Hepatocyte (in vitro differentiated cells and primary cell): ENCODE measurements around a stretch of chr14.

- RAMPAGE, long total RNA, result no peak
- RRBS, result no CpG with 5 or more reads among the region's 5 CpGs
Measured at GRCh38 chr14:105856461-105857647, 330.5 kb downstream of the TMEM121 start.

- RAMPAGE, long total RNA, result no peak
- RRBS, result no CpG with 5 or more reads among the region's 13 CpGs
Measured at GRCh38 chr14:105917768-105918551, 391.6 kb downstream of the TMEM121 start.

DNA sequence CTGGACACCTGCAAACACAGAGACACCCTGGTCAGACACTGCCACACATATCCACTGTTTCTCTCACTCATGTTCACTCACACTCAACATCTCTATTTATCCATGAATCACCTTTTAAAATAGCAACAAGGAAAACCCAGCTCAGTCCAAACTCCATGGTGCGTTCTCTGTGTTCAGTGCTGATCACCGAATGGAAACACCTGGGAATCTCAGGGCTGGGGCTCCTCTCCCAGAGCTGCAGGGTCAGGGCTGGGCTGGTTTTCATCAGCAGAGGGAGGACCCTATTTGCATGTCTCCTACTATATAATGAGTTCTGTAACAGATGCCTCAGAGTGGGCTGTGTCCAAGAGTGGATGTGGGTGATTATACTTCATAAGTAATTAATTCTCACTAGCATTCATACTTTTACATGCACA is 944.2 kb downstream of the TMEM121 start:
- RAMPAGE, long total RNA, result no peak
- RRBS, result no CpG with 5 or more reads among the region's 2 CpGs

- RAMPAGE, long total RNA, result no peak
- RRBS, result no CpG with 5 or more reads among the region's 7 CpGs
Measured at GRCh38 chr14:106510844-106511214, 984.4 kb downstream of the TMEM121 start.